Pulmonary lymph node (tissue), 1 donor: ENCODE measurements around the gene FAM78A.

- PRO-cap, result no peak
Observed at GRCh38 chr9:130426634-130427504, 17.9 kb upstream of the ASS1 start.

DNA sequence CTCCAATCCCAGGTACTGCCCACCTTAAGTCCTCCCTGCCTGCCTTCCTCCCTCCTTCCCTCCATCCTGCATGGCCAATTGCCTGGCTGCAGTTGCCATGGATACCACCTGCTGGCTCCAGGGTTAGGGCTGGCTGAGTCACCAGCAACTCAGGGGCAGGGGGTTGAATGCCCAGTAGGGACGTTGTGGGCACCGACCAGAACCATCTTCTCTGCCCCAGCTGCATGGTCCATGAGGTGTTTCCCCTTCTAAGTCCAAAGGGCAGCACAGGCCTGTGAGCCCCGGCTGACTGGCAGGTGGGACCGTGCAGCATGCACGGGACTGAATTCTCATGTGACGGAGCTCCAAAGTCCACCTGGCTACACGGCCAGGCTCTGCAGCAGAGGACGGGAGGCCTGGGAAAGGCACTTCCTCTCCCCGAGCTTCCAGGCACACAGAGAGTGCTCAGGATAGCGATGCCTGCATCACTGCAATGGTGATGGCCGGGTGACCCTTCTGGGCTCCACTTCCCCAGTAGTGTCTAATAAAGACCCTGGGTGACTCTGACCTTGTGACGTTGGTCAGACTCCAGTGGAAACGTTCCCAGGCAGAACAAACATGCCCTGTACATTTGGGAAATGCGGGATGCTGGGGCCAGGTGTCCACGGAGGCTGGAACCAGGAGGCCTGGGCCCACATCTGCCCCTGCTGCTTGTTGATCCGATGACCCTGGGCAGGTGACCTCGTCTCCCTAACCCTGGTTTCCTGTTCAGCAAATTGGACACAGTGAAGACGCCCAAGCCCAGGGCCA, 5.8 kb downstream of the ASS1 start:
- PRO-cap, result no peak

DNA sequence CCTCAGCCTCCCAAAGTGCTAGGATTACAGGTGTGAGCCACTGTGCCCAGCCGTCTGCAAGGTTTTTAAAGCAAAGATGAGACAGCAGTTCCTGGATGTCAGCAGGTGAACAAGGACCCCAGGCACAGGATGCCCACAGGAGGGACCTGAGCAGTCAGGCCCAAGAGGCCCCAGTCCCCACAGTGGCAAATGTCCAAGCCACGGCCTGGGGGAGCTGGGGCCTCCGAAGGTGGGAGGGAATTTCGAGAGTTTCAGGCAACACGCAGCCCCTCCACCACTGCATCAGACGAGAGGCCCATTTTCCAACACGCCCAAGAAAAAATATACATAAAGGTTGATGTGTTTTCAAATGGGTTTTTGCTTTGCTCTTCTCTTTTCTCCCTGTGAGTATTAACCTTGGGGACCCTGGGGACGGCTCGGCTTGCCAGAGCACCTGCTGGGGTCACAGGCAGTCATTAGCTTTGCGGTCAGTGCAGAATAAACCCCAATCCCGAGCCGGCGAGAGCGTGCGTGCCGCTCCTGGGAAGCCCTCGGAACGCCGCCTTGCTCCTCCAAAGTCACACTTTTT, 31.3 kb downstream of the ASS1 start:
- PRO-cap, result no peak

- PRO-cap, result no peak
Observed at GRCh38 chr9:130498565-130499393, 54.0 kb downstream of the ASS1 start.

DNA sequence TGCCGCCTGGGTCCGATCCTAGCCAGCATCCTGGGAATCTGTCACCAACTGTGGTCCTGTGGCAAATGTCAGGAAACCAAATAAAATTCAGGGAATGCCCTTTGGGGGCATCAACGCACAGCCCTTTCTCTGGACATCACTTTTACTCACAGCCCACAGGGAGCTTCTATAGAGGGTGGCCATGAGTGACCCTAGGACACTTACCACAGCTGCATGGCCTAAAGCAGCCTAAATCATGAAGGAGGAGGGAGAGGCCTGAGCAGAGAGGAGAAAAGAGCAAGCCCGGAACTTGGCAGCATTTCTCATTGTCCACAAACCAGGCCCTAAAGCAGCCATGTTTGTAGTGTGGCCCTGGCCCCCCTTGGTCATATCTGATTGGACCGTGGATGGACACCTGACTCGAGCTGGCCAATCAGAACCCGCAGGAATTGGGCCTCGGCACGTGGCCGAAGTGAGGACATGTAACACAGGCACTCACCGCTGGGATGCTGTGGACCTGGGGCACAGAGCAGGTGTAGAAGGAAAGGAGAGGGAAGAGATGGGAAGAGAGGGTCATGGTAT, 56.8 kb downstream of the ASS1 start:
- PRO-cap, result no peak

DNA sequence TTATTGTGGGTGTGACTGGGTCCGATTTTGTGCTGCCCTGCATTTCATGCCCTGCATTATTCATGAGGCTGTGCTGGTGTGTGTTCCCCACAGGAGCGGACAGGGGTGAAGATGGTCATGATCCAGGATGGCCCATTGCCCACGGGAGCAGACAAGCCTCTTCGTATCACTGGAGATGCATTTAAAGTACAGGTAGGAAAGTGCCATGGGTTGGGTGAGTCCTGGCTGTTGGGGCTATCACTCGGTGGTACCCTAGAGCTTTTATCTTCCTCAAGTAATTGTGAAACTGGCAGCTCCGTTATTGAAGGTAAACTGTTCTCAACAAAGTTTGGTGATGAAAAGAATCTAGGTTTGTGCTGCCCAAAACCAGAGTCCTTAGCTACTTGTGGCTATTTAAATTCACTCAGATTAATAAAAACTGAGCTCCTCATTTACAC, 38.3 kb downstream of the FUBP3 start:
- PRO-cap, result no peak

DNA sequence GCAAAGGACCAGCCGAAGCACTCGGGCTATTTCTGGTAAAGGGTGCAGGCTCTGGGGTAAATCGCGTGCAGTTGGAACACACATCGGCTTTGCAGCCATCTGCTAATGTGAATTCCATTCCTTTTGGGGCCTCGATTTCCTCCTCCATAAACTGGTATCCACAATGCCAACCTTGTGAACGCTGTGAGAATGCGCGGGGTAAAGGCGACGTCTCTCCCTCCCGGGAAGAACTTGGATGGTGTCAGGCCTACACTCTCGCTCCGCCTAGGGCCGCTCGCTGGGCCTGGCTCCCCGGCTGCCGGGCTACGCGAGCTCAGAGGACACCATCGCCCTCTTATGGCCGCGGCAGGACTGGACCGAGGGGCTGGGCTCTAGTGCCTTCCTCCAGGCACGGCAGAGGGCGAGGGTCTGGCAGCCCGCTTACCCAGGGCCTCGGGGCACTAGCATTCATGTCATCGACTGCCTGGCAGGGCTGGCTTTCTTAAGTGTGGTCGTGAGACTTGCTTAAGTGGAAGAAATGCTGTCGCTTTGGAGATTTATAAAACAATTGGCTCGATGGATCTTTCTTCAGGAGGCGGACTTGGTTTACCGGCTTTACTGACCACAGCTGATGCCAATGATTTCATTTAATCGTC, 1.3 kb upstream of the EXOSC2 start:
- PRO-cap, result no peak

DNA sequence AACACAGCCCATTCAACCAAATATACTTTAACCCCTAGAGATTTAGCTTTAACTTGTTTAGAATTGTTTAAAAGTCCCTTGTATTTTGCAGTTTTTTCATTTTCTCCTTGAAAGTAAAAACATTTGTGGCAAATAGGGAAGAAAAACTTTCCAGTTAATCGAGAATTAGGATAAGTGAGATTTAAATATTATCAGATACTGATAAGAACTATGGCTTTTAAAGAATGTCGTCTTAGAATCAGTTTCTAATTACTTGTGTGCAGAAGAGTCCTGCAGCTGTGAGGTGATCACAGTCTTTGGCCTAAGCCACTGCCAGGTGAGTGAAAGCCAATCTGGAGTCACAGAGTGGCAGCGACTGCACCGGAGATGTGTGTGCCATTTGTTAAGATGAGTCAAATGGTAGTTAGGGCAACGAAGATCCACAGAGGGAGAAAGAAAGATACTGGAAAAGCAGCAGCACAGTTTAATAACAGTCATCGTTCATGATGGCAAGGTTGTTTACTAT, 56.1 kb upstream of the ABL1 start:
- PRO-cap, result no peak

GRCh38 chr9:130786832-130787569, 48.1 kb upstream of the ABL1 start:
- PRO-cap, result no peak

- PRO-cap, result no peak
Observed at GRCh38 chr9:130854729-130855235, 19.7 kb downstream of the ABL1 start.

DNA sequence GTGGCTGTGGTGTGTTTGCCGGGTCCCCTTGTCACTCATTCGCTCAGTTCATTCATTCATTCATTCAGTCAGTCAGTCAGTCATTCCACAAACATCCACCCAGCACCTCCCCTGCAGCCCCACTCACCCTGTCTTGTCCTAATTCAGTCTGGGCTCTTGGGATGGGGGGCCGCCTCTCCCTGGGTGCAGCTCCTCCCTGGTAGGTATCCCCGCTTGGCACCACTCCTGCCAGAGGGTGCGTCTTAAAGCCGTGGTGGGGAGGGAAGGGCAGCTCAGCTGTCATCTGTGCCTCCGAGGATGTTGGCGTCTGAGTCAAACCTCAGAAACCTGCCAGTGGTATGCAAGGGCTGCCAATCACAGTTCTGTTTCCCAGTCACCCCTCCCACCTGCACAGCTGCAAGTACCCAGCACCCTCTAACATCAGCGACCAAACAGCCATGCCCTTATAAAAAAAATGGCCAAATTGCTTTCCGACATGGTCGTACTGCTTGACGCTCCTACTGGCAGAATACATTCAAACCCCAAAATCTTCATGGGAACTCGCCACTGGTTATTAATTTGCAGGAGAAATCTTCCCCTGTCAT, 8.2 kb upstream of the FIBCD1 start:
- PRO-cap, result no peak

- PRO-cap, result no peak
Observed at GRCh38 chr9:131132301-131133290, 7.2 kb downstream of the NUP214 start.

- PRO-cap, result no peak
Observed at GRCh38 chr9:131225208-131226493, 50.7 kb downstream of the FAM78A start.

- PRO-cap, result no peak
Observed at GRCh38 chr9:131266049-131266809, 10.1 kb downstream of the FAM78A start.

- PRO-cap, result bidirectional peak, plus-strand start at chr9:131276677, minus-strand start at chr9:131276540
Observed at GRCh38 chr9:131276408-131277355, at the start of gene FAM78A. TSS of gene FAM78A (minus strand) at chr9:131276510.

DNA sequence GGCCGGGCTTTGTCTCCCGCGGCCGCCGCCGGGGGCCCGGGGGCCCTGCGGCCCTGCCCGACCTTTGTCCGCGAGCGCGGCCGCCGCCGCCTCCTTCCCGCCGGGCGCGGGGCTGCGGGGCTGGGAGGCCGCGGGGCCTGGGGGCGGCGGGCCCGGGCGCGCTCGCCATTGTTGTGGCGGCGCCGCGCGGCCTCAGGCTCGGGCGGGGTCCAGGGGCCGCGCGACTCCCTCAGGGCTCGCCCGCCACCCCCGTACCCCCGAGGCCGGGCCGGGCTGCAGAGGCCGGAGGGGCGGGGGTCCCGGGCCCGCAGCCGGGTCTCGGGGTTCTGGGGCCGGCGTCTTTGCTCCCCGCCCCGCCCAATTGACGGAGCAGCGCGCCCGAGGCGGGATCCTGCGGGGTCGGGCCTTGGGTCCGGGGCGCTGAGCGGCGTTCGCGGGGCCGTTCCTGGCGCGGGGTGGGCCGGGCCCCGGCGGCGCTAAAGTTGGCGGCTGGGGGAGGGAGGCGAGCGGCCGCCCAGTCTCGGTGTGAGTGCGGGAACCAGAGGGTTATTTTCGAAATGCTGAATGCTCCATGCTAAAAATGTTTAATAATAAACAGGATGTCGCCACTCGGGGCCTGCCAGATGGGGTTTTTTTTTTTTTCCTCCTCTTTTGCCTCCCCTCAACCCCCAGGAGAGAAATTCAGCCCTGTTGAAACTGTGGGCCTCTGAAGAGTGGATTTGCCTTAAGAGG, 612 bp downstream of the PRRC2B start:
- PRO-cap, result bidirectional peak, plus-strand start at position 485 of the sequence, minus-strand start at position 363 of the sequence; unidirectional peak, minus-strand start at position 531 of the sequence; unidirectional peak, minus-strand start at position 586 of the sequence

- PRO-cap, result no peak
Observed at GRCh38 chr9:131403349-131403822, 9.5 kb downstream of the PRRC2B start.

- PRO-cap, result no peak
Observed at GRCh38 chr9:131420669-131421613, 27.1 kb downstream of the PRRC2B start.

DNA sequence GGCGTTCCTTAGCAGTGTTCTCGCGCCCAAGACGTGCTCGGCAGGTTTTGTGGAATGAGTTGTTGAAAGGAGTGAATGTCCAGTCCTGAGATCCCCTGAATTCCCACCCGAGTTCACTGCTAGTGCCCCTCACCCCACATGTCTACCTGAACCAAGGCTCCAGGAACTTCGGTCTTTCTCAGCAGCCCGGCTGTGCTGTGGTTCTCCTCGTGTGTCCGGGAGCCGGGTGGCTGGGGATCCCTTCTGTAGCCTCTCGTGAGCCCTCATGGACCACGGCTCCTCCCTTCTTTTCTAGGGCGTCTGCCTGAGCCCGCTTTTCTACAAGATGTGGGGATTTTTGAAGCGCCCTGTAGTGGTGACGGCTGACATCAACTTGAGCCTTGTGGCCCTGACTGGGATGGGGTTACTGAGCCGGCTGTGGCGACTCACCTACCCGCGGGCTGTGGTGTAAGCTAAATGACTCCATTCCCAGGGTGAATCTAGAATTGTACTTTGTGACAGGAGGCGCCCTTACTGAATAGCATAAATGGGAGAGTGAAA, 1.2 kb downstream of the POMT1 start:
- PRO-cap, result no peak

- PRO-cap, result no peak
Observed at GRCh38 chr9:131522000-131522708, 8.9 kb downstream of the UCK1 start.